NT2/D1 (cell line): ENCODE measurements around a stretch of chr1.

DNA sequence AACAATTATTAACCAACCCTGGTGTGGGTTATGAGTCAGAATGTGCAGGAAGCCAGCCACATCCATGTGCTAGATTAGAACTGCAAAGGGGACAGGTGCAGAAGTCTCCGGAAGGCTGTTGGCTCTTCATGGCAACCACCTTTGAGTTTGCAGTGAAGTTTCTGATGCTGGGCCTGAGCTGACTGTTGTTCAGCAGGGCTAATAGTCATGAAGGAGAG, 70.6 kb downstream of the SPATA46 start:
- RRBS, 2 experiments: no CpG with 5 or more reads among the region's 1 CpG

GRCh38 chr1:162360383-162360785, 16.3 kb downstream of the SPATA46 start:
- RRBS, 2 experiments: no CpG with 5 or more reads among the region's 6 CpGs

DNA sequence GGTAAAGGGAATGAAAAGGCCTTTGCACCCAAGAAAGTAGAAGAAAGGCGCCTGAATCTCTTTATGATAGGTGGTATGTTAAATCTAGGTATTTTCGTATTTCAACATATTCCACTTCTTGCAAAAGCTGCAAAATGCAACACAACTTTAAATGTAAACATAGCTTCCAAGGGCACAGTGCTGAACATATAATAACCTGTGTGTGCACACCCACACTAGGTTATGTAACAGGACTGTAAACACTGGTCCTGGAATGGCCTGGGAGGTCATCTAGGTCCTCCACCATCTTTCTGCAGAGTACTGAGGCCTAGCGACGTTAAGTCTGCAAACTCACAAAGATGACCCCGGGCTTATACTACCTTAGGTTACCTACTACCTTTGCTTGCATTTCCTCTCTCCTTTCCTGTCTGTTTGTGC, 988 bp upstream of the UAP1 start:
- RRBS, 2 experiments: no CpG with 5 or more reads among the region's 5 CpGs

DNA sequence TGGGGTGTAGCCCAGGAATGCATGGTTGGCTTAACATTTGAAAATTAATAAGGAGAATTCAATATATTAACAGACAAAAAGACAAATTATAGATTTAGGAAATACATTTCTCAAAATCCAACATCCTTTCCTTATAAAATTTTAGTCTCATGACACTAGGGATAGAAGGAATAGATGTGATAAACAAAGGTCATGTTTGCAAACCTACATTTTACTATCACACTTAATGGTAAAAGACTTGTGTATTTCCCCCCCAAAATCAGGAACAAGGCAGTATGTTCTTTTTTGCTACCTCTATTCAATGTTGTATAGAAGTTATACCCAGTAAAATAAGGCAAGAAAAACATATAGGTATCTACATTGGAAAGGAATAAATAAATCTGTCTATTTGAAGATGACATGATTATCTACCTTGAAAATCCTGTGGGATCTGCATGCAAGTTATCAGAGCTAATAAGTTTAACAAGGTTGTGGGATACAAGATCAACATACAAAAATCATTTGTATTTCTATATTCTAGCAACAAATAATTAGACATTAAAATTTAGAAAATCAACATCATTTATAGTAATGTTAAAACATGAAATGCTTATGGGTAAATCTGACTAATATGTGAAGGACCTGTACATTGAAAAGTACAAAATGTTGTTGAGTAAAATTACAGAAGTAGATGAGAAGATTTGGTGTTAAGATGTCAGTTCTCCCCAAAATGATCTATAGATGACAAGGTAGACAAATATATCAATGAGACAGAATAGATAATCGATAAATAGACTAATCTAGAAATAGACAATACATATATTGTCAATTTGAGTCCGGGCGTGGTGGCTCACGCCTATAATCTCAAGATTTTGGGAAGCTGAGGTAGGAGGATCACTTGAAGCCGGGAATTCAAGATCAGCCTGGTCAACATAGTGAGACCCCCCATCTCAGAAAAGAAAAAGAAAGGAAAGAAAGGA, 22.1 kb upstream of the DDR2 start:
- RRBS, 2 experiments: no CpG with 5 or more reads among the region's 5 CpGs

GRCh38 chr1:162719639-162720292, 70.7 kb upstream of the HSD17B7 start:
- RRBS, 2 experiments: no CpG with 5 or more reads among the region's 1 CpG

GRCh38 chr1:162740486-162741176, 49.9 kb upstream of the HSD17B7 start:
- RRBS, 2 experiments: no CpG with 5 or more reads among the region's 6 CpGs

DNA sequence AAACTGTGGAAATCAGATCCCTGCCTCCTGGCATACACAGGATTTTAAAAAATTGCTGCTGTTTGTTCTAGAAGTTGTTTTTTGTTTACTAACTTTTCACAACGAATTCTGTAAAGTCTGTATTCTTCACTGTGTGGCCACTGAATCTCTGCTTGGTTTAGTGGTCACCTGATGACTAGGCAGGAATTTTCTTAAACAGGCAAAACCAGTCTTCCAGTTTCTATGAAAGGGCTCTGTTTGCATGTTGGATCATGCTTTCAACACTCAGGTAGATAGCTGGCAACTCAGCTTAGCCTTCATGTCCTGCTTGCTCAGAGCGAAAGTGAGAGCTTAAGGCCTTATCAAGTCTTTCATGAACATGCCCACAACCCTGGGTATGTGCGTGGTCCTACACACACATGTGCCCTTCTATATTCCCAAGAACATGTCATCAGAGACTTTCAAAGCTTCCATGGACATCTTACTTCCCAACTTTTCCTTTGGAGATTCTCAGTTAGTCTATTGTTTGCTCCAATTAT, 52.4 kb upstream of the CCDC190 start:
- RRBS, 2 experiments: no CpG with 5 or more reads among the region's 3 CpGs

DNA sequence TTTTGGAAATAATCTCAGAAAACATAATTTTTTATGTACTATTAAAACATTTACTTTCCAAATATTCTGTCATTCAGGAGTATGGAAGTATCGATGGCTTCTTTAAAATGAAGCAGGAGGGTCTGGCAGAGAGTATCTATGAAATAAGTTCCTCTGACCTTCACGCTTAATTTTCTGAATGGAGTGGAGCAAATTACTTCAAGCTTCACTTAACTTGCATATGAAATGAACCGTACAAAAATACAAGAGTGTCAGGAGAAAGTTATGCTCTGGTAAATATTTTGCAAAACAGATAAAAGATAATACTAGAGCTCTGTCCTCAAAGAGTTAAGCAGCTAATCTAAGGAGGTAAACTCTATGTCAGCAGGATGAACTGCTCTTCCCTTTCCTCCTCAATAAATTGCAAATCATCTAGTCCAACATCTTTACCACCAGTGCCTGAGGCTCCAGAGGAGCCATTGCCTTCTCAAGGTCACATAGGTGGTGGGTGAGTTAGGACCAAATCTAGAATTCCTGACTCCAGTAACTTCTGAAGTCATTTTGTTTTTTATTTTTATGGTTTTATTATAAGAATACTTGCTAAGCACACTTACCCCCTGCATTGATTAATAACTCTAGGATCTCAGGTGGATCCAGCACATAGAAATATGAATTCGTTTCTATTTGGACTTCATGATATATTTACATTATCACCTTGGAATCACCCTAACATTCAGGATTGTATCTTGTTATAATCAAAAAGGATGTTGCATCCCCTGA, 1.5 kb downstream of the RGS4 start:
- RRBS, 2 experiments: no CpG with 5 or more reads among the region's 4 CpGs

DNA sequence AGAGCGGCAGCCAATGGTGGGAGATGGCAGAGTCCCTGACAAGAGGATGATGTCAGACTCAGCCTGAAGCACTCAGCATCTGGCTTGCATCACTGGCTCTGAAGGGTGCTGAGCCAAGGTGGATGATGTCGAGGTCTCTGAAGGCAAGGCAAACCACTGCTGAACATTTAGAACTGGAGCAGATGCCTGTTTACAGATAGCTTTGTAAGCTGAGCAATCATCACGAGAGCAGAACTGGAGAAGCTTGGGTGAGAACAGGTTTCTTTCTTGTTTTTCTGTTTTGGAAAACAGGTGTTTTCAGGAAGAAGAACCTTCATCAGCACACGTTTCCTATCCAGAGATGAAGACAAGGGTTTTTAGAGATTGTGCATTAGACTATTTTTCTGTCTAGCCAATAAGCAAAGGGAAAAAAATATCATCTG, 118.5 kb downstream of the NUF2 start:
- RRBS, 2 experiments: no CpG with 5 or more reads among the region's 4 CpGs

DNA sequence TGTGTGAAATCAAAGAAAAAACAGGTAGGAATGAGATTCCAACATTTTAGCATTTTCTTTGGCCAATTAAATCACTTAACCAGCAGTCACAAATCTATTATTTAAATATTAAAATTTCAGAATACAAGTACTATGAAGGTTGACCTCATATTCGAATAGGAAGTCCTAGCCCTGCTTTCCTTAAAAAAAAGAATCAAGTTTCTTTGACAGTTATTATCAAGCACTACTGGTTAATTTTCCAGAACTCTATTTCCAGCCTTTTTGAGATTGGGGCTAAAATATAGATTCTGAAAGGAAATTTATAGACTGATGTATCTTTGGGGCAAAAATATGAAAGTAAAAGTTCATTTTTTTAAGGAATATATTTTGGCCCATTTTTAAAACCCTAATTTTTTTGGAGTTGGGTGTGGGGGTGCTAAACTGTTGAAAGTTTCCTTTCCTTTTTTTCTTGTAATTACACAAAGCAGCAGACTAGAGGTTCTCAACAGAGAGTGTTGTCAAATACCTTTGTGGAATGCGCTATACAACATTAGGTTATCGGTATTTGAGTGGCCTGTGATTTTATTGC, 4.4 kb downstream of the PBX1 start:
- RRBS, 2 experiments: no CpG with 5 or more reads among the region's 3 CpGs

GRCh38 chr1:164591974-164592684, 33.1 kb downstream of the PBX1 start:
- RRBS, 2 experiments: no CpG with 5 or more reads among the region's 2 CpGs

DNA sequence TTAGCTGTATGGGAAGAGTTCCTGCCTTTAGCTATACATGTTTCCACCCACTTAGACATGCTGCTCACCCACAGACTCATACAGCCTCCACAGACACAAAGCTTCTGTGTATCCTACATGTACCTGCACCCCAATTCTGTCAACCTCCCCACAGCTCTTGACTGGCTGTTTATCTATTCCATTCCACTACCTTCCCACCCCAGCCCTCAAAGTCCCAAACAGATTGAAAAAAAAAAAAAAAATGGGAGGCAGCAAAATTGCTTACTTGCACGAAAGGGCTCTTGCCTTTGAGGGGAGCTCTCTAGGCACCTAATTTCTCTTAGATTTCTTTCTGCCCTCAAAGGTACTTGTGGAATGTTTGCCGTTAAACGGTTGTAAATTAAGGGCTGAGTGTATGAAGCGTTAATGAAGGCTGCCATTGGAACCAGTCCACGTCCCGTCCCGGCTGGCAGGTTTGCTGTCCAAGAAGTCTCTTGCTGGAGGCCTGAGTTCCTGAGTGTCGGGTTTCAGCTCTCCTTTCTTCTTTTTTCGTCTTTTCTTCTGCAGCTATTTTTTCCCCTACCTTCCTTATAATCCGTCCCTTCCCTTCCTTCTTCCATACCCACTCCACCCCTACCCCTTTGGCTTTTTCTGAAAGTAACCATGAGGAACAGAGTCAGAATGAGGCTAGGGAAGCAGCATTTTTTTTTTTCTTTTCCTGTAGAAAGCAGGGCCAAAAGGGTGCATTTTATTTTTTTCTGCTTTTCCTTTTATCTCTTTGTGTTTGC, 43.7 kb downstream of the PBX1 start:
- RRBS, 2 experiments: no CpG with 5 or more reads among the region's 10 CpGs

DNA sequence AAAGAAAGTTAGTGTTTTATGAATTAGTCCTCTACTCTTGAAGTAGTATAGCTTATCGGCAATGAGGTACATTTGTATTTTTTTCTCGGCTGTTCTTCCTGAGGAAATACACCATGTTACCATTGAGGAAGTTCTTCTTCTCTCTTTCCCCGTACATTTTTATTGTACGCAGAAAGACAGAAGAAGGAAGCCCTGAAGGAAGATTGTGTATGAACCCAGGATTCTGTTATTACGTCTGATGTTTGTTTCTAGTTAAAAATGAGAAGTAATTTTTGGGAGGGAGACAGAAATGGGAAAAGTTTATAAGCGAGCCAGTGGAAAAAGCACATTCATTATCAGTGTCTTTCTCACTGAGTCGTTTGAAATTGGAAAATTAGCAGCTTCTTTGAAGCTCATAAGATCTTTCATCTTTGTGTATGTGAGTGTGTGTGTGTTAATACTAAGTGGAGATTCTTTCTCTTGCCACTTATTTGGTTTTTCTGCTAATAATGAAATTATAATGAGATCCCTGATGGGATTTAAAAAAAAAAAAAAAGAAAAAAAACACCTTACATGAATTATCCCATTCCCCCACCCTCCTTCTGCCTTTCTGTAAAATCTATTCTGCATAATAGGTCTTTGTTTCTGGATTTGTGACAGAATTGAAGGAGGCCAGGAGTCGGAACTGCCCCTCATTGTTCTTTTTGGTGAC, 66.5 kb downstream of the PBX1 start:
- RRBS, 2 experiments: no CpG with 5 or more reads among the region's 8 CpGs

- RRBS, 2 experiments: no CpG with 5 or more reads among the region's 9 CpGs
Measured at GRCh38 chr1:164637222-164637915, 78.4 kb downstream of the PBX1 start.

GRCh38 chr1:164646887-164647240, 87.9 kb downstream of the PBX1 start:
- RRBS, 2 experiments: no CpG with 5 or more reads among the region's 3 CpGs

DNA sequence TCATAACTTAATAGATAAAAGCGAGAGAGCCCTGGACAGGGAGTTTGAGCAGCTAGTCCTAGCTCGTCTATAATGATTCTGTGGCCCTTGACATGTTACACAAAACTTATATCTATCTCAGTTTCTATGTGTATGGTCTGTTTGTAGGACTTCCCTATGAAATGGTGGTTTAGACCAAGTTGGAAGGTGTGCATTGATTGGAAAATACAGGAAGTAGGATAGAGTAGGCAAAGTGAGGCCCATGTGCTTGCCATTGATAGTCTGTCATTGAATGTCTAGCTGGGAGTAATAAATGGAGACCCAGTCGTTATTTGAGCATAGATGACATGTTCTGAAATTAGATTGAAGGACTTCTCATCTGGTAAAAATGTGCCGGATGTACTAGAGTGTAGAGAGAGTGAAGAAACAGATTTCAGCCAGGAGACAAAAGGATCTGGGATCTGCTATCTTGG, 136.8 kb downstream of the PBX1 start:
- RRBS, 2 experiments: no CpG with 5 or more reads among the region's 4 CpGs

GRCh38 chr1:164712016-164713146, 153.4 kb downstream of the PBX1 start:
- RRBS, 2 experiments: no CpG with 5 or more reads among the region's 27 CpGs

DNA sequence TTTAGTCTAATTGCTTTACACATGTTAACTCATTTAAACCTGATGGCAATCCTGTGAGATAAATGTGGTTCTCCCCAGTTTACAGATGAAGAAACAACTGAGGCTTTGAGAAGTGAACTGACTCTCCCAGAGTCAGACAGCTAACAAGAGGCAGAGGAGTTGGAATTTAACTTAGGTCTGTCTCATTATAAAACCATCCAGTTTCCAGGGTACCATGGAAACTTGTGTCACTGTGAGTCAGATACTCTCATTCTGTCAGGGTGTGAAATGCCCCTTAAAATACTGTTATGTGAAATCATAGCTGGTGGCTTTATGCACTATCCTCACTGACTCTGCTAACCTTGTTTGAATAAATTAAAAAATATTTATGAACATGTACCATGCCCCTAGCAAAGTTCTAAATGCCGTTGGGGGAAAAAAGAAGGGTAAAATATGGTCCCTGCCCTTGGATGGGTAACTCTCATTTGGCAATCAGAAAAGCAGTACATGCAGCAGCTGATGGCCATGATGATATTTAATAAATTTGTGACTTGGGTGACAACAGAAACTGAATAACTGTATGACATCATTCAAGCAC, 206.7 kb downstream of the PBX1 start:
- RRBS, 2 experiments: no CpG with 5 or more reads among the region's 1 CpG

DNA sequence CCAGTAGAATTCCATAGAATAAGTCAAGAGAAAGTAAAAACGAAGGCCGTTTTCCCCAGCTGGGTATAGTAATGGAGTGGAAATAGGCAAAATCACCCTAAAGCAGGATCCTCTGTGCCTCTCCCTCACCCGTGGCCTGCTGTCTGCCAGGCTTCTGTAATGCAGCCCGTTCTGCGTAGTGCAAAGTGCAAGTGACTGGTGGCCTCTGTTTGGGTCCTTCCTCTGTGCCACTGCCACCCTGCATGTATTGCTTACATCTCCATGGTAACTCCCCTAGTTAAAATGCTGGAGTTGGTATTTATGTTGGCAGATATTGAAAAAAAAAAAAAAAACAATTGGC, 242.1 kb downstream of the PBX1 start:
- RRBS, 2 experiments: no CpG with 5 or more reads among the region's 5 CpGs

DNA sequence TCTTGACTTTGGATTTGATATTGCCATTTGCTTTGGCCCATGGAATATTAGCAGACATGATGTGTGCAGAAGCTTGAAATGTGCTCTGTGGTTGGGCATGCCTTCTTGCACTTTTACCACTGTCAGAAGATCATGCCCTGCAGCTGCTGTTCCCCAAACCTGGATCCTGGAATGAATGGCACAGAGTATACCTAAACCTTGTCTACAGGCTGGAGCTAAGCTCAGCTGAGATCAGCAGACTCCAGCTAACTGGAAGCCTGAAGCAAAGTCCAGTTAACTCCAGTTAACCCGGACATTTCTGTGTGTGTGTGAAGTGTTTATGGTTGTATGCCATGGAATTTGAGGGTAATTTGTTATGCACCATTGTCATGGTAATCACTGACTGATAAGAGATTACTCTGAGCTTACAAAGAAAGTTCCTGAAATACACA, 107.6 kb downstream of the LMX1A start:
- RRBS, 2 experiments: no CpG with 5 or more reads among the region's 1 CpG